Body of pancreas (tissue), 2 donors: ENCODE measurements around a stretch of chr14.

GRCh38 chr14:63759542-63759826 lies 31.6 kb upstream of the SGPP1 start:
- PRO-cap = no peak
- RAMPAGE, long total RNA, 2 experiments = no peak in any of the 2 experiments

DNA sequence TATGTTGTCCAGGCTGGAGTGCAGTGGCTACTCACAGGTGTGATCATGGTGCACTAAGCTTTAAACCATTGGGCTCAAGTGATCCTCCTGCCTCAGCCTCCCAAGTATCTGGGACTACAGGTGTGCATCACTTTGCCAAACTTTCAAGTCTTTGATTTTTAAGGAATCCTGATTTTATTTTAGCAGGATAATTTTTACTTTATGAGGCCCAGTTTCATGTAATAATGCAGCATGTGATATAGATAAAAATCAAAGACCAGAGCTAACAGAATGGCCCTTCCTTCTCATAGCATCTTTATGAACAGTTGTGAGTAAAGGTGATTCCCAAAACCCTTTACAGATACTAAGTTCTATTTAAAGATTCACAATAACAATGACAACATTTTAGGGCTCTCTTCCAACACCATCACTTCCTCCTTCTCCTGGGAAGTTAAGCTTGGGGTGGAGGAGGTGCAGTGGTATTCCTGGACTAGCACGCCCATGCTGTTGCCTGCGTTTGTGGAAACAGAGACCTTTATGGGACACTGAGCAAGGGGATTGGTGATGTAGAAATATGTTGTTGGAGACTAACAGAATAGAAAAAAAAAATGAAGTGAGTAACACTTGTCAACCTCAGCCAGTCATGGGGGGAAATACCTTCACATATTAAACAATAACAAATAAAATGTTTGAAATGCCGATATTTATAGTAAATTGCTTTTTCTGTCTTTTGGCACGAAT lies 22.4 kb downstream of the SYNE2 start:
- PRO-cap = unidirectional peak, plus-strand start at position 461 of the sequence
- RAMPAGE, long total RNA, 2 experiments = no peak in any of the 2 experiments

DNA sequence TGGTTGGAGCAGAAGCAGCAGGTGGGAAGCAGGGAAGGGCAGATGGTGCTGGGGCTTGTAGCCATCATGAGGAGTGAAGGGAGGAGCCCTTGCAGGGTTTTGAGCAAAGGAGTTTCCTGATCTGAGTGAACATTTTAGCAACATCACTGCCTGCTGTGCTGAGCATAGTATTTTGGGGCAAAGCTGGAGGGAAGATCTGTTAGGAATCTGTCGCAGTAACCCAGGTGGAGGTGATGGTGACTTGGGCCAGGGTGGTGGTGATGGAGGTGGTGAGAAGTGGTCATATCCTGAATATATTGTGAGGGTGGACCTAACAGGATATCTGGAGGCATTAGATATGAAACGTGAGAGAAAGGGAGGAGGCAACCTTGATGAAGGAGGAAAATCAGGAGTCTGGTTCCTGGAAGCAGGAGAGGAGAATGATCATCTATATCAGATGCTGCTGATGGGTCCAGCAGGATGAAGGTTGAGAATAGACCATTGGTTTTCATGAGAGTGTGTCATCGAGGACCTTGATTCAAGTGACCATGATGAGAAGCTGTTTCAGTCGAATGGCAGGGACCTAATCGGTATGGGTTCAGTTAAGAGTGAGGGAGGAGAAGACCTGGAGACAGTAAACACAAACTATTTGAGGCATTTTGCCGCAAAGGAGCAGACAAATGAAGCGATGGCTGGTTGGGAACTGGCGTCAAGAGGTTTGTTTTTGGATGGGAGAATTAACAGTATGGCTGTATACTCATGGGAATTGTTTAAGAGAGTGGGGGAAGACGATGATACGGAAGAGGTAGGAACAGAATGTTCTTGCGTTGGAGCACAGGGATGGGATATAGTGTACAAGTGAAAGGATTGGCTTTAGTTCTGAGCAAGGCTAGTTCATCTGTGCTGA lies 84.1 kb downstream of the SYNE2 start:
- PRO-cap = no peak
- RAMPAGE, long total RNA, 2 experiments = no peak in any of the 2 experiments

GRCh38 chr14:64221648-64222044 lies 72.5 kb downstream of the ESR2 start:
- PRO-cap = no peak
- RAMPAGE, long total RNA, 2 experiments = no peak in any of the 2 experiments

- PRO-cap = no peak
- RAMPAGE, long total RNA, 2 experiments = no peak in any of the 2 experiments
These were observed 3.8 kb downstream of the MTHFD1 start for GRCh38 chr14:64391843-64392522.

DNA sequence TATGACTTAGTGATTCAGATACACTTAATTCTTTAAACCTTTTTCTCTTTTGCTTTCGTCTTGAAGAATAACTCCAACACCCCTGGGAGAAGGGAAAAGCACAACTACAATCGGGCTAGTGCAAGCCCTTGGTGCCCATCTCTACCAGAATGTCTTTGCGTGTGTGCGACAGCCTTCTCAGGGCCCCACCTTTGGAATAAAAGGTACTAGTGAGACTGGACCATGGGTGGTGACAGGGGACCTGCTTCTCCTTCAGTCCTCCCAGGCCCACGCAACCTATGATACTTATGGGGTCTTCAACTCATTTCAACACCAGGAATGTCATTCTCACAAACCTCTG lies 38.1 kb upstream of the AKAP5 start:
- PRO-cap = no peak
- RAMPAGE, long total RNA, 2 experiments = start-site peak on the plus strand in 1 of 2 experiments, centred at position 141 of the sequence, 26 reads per replicate

GRCh38 chr14:64445108-64445901 lies 20.0 kb upstream of the AKAP5 start:
- PRO-cap = no peak
- RAMPAGE, long total RNA, 2 experiments = no peak in any of the 2 experiments

DNA sequence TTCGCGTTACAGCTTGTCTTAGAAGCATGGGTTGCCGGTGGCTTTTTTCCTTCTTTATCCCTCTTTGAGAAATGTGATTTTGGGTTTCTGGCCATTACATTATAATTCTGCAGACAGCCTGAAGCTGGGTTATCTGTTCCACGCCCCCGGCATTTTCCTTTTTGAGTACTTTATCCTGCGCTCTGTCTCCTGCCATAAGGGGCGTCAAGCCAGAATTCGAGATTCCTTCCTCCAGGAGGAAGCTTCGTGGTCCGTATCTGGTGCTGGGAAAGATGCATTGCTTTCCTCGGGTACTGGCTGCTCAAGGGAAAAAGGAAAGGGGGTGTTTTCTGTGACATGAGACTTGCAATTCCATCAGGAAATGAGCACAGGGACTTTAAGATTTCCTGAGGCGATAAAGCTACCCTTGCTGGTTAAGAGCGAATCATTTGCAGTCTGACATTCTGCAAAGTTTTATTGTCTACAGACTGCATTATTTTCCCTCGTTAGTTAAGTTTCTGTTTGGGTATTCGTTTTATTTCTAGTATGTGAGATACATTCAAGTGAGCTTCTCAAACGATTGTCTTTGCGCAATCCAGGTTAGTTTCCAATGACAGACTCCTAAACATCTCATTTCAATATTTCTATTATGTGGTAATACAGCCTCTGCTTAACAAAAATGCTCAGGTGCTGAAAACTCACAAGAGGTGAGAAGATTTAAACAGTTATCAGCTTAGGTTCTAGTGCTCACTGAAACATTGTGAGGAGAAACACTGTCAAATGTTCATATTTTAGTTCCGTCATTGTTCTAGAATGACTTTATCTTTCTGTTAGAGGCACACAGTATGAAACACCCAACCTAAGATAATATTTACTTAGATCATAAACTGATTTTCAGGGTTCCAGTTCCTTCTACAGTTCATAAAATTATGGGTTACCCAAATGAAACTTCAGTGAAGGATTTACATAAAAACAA lies 797 bp downstream of the AKAP5 start:
- PRO-cap = no peak
- RAMPAGE, long total RNA, 2 experiments = no peak in any of the 2 experiments

DNA sequence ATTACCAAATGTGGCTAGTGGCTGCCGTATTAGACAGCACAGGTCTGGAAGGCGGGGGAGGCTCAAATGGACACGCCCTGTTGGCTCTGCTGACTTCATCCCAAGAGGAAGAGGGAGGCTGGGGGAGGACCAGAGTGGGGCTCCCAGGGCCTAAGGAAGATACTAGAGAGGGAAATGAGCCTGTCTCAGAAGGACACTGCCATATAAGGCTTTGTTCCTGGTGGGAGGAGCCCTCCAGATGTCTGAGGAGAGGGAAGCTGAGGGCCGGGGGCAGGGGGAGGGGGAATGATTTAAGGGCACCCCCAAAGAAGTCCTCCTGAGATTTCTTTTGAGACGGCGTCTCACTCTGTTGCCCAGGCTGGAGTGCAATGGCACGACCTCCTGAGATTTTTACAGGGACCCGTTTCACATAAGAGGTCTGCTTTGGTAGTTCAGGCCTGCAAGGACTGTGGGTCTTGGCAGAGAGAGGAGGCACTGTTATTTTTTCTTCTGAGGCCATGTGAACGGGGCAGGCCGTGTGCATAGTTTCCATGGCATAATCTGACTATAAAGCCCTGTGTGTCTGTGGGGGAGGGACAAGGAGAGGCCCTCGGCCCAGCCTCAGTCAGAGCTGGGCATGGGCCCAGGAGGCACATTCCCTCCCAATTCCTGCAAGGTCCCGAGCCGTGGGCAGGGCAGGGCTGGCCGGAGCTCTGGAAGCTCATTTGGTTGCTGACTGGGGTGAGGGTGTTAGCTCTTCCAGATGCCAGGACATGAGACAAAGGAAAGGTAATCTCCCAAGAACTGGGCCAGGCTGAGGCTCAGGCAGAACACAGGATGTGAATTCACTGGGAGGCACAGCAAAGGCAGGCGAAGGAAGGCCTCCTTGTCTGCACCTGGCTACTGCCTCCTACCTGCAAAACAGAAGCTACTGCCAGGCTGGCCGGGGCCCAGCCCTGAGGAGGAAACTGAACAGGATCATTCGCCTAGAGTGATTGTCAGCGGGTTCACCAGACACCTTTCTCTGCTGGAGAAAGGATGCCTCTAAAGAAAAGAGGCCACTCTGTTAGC lies 22.1 kb upstream of the PLEKHG3 start:
- PRO-cap = unidirectional peak, minus-strand start at position 877 of the sequence
- RAMPAGE, long total RNA, 2 experiments = no peak in any of the 2 experiments

- PRO-cap = bidirectional peak, plus-strand start at chr14:64705693, minus-strand start at chr14:64705633
- RAMPAGE, long total RNA, 2 experiments = no peak in any of the 2 experiments
These were observed 1.2 kb downstream of the PLEKHG3 start for GRCh38 chr14:64705348-64705814.

DNA sequence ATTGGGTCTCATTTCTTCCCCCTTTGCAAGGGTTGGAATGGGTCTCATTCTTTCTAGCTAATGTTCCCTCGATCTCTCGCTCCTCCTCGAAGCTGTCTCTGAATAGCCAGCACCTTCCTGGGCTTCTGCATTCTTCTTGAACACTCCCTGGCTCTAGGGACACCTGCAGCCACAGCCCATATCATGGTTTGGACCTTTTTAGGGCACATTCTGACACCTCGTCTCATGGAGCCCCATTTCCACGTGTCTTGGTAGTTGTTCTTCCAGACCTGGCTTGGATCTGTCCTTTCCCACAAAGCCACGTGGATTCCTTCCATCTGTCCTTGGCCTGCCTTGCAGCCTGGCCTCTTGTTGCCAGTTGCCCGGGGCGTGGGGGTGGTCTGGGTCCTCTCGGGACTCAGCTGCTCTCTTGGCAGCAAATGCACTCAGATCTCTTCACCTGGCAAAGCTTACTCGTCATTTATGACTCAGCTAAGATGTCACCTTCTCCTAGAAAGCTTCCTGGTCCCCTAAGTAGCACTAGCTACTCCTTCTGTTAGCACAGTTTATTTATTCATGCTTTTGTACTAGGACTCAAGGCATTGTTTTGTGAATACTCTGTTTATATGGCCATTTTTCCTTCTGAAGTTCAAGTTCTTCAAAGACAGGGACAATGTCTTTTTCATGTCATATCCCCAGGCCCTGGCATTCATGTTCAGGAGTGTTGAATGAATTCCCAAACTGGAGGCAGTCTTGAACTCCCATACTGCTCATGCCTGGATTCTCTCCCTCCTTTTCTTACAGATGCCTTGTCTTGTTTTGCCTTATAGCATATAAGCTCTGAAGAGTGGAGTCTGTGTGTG lies 13.6 kb downstream of the PLEKHG3 start:
- PRO-cap = unidirectional peak, minus-strand start at position 276 of the sequence
- RAMPAGE, long total RNA, 2 experiments = no peak in any of the 2 experiments

DNA sequence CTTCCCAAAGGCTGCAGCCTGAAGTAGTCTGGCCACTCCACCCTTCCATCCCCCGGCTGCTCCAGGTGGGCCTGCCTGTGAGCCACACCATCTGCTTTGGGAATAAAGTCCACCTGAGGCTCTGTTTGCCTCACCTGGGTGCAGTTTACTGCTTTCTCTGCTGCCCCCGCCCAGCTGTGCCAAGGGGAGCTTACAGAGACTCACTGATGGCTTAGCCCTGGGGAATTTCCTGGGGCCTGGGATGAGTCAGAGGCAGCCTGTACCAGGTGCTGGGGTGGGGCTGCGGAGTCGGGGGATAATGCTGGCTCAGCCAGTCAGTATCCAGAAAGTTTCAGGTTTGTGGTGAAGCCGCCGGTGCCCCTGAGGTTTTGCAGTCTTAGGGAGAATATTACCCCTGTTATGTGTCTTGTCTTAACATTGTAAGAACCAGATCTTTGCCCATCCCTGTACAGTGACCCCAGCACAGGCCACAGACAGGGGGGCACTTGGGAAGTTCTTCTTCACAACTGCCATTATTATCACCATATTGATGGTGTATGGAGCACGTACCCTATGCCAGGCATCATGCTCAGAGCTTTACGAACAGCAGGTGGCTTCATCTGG lies 22.4 kb downstream of the PLEKHG3 start:
- PRO-cap = bidirectional peak, plus-strand start at position 324 of the sequence, minus-strand start at position 181 of the sequence
- RAMPAGE, long total RNA, 2 experiments = no peak in any of the 2 experiments

GRCh38 chr14:64762079-64763109 lies 58.2 kb downstream of the PLEKHG3 start:
- PRO-cap = bidirectional peak, plus-strand start at chr14:64762422, minus-strand start at chr14:64762297; bidirectional peak, plus-strand start at chr14:64763021, minus-strand start at chr14:64762848
- RAMPAGE, long total RNA, 2 experiments = no peak in any of the 2 experiments

- PRO-cap = no peak
- RAMPAGE, long total RNA, 2 experiments = no peak in any of the 2 experiments
These were observed 37.8 kb downstream of the SPTB start for GRCh38 chr14:64841829-64842471.

DNA sequence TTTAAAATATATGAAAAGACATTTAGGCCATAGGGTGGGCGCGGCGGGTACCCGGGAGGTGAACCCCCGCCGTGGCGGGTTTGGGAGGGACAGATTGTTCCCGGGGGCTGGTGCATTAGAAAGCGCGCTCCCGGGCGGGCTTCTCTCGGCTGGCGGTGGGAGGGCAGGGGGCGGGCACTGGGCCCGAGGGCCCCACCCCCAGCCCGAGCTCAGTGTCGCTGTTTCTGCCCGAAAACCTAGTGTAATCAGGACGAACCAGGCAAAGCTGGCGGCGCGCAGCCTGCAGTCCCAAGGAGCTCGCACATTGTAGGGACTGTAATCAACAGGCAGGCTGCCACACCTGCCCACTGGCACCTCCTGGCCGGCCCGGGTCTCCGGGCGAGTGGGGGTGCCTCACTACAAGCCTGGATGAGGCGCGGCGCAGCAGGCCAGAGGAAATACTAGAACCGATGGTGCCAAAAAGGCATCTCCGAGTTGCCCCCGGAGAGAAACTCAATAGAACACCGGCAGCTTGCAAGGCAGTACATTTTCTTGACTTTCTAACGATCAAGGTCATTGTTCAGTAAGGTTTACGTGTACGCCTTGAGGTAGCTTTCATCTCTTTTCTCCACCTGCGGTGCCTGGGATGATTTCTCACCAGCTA lies 767 bp upstream of the SPTB start:
- PRO-cap = bidirectional peak, plus-strand start at position 239 of the sequence, minus-strand start at position 151 of the sequence
- RAMPAGE, long total RNA, 2 experiments = no peak in any of the 2 experiments

GRCh38 chr14:64915421-64915620 lies 1.1 kb downstream of the CHURC1 start:
- PRO-cap = no peak
- RAMPAGE, long total RNA, 2 experiments = no peak in any of the 2 experiments

GRCh38 chr14:65044405-65045021 lies 57.8 kb downstream of the MAX start:
- PRO-cap = no peak
- RAMPAGE, long total RNA, 2 experiments = no peak in any of the 2 experiments

- PRO-cap = no peak
- RAMPAGE, long total RNA, 2 experiments = no peak in any of the 2 experiments
These were observed 24.5 kb downstream of the MAX start for GRCh38 chr14:65077886-65078227.

DNA sequence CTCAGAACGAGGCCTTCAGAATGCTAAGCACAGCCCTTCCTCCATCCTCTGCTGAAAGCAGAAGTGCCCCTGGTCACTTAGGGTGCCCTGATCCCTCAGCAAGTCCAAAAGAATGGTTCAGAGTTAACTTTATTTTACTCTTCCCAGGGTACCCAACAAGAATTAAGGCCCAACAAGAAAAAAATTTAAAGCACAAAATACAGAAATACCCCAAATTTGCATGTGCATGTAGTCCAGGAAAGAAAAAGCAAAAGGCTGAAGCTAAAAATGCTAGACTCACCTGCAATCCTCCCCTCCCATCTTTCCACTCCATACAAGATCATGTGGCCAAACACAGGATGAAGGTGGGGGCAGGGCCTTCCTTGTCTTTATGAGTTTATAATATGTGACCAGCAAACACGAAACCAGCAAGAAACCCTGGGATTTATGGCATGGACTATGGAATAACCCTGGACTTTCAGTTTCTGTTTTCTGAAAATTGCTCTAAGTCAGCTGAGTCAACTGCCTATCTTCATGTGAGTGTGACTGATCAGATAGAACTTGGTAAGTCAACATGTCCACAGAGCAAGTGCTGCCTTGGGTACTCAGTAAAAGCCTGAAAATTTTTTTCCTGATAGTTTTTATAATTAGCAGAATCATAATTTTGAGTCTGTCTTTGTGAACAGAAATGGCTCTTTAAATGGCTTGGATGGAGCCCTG lies 21.1 kb downstream of the MAX start:
- PRO-cap = no peak
- RAMPAGE, long total RNA, 2 experiments = no peak in any of the 2 experiments

- PRO-cap = no peak
- RAMPAGE, long total RNA, 2 experiments = no peak in any of the 2 experiments
These were observed 6.0 kb downstream of the MAX start for GRCh38 chr14:65096355-65096701.